Smooth muscle cell (in vitro differentiated cells): ENCODE data around the genes PRKAR1A, ABCA8 and ABCA9.

GRCh38 chr17:67575175-67575835 lies 142.4 kb upstream of the NOL11 start:
- RAMPAGE, long total RNA, result no peak

- RAMPAGE, long total RNA, result no peak
These were observed 725 bp upstream of the BPTF start for GRCh38 chr17:67824487-67825068.

GRCh38 chr17:67891554-67892325 lies 66.4 kb downstream of the BPTF start:
- RAMPAGE, long total RNA, result no peak

DNA sequence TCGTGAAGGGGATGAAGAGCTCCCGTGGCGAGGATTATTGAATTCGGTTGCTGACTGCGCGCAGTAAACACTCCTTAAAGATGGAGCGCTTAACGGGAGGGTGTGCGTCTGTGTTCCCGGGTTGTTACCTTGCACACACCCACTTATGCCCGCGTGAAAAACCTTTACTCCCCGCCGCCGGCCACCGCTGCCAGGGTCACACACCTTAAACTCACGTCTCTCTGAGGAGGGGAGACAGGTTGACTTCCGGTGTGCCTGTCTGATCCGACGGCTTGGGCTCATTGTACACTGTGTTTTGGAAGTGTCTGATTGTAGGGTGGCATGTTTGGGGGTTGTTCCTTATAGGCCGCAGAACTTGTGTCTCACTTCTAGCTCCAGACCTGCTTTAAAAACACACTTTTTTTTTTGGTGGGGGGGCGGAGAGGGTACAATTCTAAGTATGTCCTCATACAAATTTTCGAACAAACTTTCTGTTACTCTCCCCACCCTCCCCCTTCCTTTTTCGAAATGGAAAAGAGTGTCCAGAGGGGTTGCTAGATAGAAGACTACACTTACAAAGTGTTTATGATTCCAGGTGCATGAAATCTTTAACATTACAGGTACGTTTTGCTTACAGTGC lies 66.9 kb downstream of the KPNA2 start:
- RAMPAGE, long total RNA, result no peak

DNA sequence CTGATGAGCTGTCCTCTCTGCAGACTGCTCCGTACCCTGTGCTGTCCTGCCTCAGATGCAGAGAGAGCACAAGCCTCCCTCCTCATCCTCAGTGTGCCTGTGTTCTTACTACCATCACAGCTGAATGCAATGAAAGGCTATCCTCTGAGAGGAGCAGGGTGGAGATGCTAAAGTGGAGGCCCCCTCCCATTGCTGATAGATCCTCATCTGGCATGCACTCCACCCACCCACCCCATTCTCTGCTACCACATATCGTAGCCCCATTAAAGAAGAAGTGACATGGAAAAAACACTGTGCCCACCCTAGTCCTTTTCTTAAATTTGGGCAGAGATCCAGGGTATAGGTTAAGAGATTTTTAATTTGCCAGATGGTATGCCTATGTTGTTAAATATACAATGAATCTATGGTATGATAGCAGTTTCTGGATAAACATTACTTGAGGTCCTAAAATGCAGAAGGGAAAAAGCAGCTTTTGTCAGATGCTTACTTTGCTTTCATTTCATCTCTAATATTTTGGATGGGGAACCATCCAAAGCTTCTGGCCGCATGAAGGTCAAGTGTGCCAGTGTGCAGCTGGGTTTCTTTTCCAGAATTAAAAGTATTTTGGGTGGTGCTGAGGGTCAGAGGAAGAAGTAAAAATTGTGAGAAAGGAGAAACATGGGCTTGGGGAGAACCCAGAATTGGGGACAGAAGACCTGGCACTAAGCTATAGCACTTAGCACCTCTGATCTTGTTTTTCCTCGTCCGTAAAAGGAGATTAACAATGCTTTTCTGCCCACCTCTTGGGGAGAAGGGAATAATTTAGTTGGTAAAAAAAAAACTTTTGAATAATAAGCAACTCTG lies 93.3 kb downstream of the KPNA2 start:
- RAMPAGE, long total RNA, result no peak

- RAMPAGE, long total RNA, result no peak
These were observed 16.2 kb downstream of the WIPI1 start for GRCh38 chr17:68440991-68441602.

GRCh38 chr17:68512186-68512527 lies at the start of gene PRKAR1A:
Gene PRKAR1A (plus strand): TSS chr17:68512430.
- RAMPAGE, long total RNA, result start-site peak on the plus strand at chr17:68512405-68512477, 4,117 and 3,446 reads in 2 replicates

DNA sequence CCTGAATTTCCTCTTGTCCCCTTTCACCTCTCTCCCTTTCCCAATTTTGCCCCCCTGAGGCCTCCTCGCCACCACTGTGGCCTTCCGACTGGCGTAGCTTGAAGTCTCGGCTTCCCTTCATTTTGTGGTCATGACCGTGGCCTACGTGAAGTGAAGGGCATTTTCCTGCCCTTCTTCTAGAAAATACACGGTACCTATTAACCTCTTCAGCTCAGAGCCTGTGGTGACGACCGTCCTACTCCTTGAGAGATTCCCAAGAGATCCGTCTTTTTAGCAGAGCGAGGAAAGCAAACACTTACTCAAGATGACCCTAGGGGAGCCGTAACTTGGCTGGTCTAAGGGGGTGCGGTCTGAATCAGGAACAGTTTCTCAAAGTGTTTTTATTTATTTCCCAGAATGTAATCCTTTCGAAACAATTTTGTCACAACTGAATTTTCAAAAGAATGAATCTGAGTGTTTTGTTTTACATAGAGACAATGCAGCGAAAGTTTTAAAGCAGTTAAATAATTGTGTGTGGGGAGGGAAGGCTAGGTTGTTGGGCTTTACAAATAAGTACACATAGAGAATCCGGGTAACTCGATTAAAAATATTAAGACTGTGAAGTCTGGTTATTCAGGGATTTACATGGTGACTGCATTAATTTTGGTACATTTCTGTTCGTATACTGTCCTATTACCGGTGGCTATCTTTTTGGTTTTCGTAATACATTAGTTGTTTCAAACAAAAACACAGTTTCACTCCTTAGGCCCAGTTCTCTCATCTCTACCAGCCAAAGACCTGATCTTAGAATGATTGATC lies 1.1 kb downstream of the PRKAR1A start:
- RAMPAGE, long total RNA, result no peak

DNA sequence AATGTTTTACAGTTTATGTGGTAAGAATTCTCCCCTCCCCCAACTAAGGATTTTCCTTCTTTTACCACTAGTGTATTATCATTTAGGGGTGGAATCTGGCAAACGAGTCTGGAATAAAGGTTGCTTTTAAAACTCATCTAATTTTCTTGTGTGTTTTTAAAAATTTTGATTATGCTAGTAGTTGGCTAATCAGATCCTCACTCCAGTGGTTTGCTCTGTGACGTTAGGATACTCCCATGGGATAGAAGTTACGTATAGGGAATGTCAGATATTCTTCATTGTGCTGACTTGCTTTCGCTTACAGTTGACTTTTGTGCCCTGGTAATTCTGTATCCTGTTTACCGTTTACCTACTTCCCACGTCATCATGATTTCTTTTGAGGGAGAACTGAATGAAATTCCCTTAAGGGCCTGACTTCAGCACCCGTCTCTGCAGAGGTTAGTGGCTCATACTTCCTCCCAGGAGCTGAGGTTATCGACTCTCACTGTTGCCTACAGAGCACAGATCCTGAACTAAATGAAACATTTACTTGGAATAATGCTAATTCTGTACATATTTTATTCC lies 2.5 kb downstream of the PRKAR1A start:
- RAMPAGE, long total RNA, result no peak

- RAMPAGE, long total RNA, result no peak
These were observed 6.2 kb downstream of the PRKAR1A start for GRCh38 chr17:68518473-68518721.

DNA sequence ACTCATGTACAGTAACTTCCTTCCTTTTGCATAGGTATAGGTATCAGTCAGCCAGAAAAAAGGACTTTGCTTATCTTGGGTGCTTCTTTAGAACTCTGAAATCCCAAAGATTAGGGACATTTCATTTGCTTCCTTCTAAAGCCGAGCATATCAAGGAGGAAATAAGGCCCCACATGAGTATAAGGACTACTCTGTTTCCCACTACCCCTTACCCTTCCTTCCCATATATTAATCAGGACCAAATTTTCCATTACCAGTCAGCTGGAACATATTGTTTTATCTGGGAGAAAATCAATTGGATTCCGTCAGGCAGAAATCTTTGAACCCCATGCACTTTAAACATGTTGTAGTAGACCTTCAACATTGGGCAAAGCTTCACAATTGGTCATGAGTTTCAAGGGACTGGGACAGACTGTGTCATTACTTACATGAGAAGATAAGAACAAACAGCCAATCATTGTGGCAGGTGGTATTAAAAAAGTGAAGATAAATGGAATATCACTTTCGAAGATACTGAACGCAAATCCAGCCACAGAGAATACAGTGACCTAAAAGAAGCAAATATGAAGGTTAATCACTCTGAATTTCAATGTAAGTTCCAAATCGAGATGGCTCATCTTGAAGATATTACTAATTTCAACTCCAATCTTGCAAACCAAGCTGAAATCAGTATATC lies 70.3 kb downstream of the ABCA8 start:
- RAMPAGE, long total RNA, result no peak

DNA sequence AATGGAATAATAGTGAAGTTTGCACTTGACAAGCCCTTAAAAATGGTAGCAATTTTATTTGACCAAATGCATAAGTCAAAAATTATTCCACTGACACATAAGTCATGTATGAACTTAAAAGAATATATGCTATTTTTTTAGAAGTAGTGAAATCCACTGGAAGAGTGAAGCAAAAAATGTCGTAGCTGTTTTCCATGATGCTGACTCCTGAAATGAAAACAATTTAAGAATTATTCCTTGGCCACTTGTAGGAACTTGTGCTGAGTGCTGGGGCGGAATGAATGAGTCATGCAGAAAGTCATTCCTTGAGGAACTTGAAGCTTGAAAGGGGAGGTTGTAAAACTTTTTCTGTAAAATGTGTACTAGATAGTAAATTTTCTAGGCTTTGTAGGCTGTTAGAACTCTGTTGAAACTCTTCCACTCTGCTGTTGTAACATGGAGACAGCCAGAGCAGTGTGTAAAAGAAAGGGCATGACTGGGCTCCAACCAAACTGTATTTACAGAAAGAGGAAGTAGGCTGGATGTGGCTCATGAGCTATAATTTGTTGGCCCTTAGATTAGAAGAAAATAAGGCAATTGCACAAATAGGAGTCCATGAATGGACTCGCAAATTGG lies 46.2 kb downstream of the ABCA8 start:
- RAMPAGE, long total RNA, result no peak

DNA sequence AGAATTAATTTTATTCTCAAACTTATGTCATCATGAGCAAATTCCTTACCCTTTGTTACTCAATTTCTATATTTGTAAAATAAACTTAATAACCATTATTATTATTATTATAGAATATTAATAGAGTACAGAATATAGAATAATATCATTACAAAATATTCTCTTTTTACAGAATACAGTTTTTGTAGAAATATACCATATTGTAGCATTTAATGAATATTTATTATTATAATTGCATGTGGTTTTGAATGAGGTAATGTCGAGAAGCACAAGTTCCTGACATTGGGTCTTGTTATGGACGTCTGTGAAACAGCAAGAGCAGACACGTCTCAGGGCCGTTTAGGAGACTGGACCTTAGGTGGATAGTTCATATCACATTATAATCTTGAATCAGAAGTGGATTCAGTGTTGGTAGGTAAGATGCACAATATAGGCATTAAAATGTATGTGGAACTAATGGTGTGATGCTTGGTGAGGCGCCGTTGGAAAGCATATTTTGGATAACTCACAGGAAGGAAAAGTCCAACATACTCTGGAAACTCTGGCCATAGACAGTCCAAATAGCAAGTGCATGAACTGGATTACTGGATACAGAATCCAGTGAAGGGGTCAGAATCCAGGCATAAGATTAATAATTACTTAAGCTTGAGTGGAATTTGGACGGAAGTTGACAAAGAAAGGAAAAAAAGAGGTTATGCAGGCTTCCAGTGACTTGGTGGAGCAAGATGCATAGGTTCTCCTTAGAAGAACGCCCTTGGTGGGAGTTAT lies 17.3 kb downstream of the ABCA8 start:
- RAMPAGE, long total RNA, result no peak

DNA sequence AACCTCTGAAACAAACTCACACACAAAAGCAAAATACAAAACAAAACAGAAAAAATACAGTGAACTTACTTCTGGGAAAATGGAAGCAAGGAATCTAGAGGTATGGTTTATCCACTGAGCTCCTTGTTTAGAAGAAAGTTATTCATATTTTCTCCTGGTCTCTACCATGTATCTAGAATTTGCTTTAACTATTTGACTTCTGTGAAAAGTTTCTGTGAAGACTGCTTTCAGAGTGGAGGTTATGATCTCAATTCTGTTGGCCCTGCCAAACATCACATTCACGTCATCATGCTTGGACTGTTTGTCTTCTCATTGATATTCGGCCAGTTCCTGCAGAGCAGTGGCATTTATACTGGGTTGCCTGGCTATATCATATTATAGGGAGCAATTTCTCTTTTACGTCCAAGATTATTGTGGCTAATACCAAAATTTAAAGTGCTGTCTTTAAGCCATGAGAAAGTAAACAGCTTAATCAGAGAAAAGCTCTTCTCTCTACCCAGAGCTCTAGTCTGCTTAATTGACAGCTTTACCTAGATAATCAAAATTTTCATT lies at the start of gene ABCA8:
ABCA8 (minus strand) TSS at position 243 of the 552 bp plus-strand sequence.
- RAMPAGE, long total RNA, result start-site peak on the minus strand centred at position 231 of the sequence, 63 bp wide, 42 and 79 reads in 2 replicates

DNA sequence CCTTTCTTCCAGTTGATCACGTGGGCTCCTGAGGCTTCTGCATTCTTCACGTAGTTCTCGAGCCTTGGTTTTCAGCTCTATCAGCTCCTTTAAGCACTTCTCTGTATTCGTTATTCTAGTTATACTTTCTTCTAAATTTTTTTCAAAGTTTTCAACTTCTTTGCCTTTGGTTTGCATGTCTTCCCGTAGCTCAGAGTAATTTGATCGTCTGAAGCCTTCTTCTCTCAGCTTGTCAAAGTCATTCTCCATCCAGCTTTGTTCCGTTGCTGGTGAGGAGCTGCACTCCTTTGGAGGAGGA lies 48.6 kb upstream of the ABCA8 start:
- RAMPAGE, long total RNA, result no peak

DNA sequence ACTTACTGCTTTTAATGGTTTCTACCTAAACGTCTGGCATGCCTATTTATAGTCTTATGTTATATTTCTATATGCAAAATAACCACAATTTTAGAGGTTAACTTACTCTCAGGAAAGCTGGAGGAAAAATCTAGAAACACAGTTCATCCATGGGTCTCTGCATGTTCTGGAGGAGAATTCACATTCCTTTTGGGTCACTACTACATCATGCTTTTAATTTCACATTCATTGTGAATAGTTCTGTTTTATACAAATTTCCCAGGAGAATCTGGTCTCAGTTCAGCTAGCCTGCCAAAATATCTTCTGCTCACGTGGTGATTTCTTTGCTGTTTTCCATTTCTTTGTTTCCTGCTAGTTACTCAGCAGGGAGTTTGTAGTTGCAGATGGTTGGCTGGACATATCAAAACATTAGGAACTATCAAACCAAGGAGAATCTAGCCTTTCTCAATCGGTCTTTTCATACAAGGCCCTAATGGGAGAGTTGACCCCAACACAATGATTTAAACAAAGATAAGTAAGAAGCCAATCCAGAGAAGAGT lies at the start of gene ABCA9:
ABCA9 (minus strand) TSS at position 168 of the 539 bp plus-strand sequence.
- RAMPAGE, long total RNA, result no peak

DNA sequence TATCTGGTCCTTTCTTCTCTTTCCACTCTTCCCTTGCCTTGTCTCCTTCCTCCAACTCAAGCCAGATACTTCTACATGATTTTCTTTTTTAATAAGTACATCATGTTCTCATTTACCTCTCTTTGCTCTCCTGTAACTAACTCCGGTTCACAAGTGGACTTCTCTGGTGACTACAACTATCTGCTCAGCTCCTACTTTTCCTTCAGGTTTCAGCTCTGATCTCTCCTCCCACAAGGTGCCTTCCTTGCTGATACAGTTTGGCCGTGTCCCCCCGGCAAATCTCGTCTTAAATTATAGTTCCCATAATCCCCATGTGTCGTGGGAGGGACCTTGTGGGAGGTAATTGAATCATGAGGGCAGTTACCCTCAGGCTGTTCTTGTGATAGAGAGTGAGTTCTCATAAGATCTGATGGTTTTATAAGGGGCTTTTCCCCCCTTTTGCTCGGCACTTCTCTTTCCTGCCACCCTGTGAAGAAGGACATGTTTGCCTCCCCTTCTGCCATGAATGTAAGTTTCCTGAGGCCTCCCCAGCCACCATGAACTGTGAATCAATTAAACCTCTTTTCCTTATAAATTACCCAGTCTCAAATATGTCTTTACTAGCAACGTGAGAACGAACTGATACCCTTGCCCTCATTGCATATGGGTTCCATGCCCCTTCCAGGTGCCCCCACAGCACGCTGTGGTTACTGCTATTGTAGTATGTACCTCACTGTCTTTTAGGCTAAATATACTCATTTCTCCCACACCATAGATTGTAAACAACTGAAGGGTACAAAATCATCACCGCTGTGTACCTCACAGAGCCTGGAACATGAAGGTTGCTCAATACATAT lies 5.0 kb upstream of the ABCA9 start:
- RAMPAGE, long total RNA, result no peak

- RAMPAGE, long total RNA, result no peak
These were observed 9.4 kb upstream of the ABCA6 start for GRCh38 chr17:69150965-69151567.

DNA sequence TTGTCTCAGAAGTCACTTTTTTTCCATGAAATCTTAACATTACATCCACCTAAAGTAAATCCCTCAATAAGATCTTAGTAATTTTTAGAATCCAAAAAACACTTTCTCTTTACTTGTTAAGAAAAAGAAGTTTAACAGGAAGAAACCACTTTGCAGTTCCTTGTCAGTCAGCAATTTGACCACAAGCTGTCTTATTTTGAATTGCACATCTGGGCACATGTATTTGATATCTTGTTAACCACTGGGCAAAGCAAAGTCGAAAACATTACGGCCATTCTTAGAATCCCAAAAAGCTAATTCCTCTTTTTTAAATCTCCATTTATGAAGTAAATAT lies 1.1 kb downstream of the ABCA10 start:
- RAMPAGE, long total RNA, result no peak

- RAMPAGE, long total RNA, result no peak
These were observed 174.0 kb upstream of the KCNJ16 start for GRCh38 chr17:69901019-69901446.